ENCODE measurements around a stretch of chr11.

GRCh38 chr11:72695508-72696159 is 21.4 kb upstream of the PDE2A start:
- PRO-cap: no peak
- RAMPAGE, long total RNA, 4 experiments: start-site peak on the minus strand in 1 of 4 experiments, at chr11:72695730-72695864 at its widest, 19 to 26 reads per replicate

- PRO-cap: no peak
- RAMPAGE, long total RNA, 4 experiments: no peak in any of the 4 experiments
Measured at GRCh38 chr11:72696375-72696883, 22.2 kb upstream of the PDE2A start.

- PRO-cap: no peak
- RAMPAGE, long total RNA, 4 experiments: no peak in any of the 4 experiments
Measured at GRCh38 chr11:72703002-72703753, 29.0 kb upstream of the PDE2A start.

DNA sequence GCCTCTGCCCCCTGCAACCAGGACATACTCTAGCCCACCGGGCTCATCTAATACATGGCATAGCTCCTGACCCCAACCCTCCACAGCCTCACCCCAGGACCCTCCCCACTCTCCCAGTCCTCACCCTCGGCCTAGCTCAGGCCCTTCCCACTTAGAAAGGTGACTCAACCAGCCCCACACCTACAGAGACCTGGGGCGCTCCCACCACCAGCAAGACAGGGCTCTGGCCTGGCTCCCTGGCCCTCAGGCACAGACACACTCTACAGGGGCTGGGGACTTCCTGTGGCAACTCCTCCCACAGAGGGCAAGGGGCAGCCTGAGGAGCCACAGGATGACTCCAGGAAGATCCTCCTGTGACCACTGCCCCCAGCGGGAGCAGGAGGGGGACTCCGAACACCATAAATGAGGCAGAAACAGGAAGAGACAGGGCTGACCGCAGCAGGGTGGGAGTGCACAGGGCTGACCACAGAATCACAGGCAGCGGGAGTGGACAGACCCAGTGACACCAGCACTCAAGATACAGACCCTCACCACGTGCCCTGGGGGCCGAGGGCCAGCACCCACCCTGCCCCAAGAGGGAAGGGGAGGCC is 10.9 kb downstream of the ARAP1 start:
- PRO-cap: no peak
- RAMPAGE, long total RNA, 4 experiments: no peak in any of the 4 experiments

- PRO-cap: bidirectional peak, plus-strand start at chr11:72781323, minus-strand start at chr11:72781296
- RAMPAGE, long total RNA, 4 experiments: no peak in any of the 4 experiments
Measured at GRCh38 chr11:72780913-72781430, 12.9 kb downstream of the STARD10 start.

GRCh38 chr11:73200017-73200933 is 17.8 kb upstream of the P2RY2 start:
- PRO-cap: no peak
- RAMPAGE, long total RNA, 4 experiments: no peak in any of the 4 experiments

DNA sequence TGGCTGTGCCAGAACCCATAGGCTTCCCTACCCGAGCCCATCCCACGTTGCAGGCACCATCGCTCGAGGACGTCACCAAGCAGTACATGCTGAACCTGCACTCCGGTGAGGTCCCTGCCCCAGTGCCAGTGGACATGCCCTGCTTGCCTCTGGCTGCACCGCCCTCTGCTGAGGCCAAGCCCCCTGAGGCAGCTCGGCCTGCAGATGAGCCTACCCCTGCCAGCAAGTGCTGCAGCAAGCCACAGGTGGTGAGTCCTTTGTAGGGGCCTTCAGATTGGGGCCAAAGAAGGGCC is 3.5 kb downstream of the ARHGEF17 start:
- PRO-cap: no peak
- RAMPAGE, long total RNA, 4 experiments: no peak in any of the 4 experiments

- PRO-cap: no peak
- RAMPAGE, long total RNA, 4 experiments: no peak in any of the 4 experiments
Measured at GRCh38 chr11:73317580-73317914, 9.5 kb downstream of the ARHGEF17 start.

DNA sequence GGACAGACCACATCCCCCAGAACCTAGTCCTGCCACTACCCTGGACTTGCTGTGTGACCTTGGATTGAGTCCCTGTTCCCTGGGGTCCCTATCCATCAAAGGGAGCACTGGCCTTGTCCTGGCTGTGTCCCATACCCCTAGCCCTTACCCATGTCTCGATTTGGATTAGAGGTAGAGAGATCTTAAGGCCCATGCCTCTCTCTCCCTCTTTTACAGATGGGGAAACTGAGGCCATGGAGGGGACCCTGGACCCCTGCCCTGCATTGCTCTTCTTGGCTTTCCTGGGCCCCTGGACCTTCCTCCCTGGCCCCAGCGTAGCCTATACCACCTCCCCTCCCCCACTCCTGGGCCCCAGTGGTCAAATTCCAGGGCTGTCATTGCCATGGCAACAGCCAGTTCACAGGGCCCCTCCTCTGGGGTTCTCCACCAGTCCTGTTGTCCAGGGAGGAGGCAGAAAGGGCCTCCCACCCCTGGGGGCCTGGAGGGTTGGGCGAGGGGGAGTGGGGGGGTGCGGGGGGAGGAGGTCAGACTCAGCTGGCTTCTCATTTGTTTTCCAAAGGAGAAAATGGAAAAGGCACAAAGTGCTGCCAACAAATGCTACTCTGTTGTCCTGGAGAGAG is 23.2 kb downstream of the ARHGEF17 start:
- PRO-cap: no peak
- RAMPAGE, long total RNA, 4 experiments: no peak in any of the 4 experiments

- PRO-cap: no peak
- RAMPAGE, long total RNA, 4 experiments: no peak in any of the 4 experiments
Measured at GRCh38 chr11:73377470-73378023, 1.3 kb downstream of the RELT start.

- PRO-cap: no peak
- RAMPAGE, long total RNA, 4 experiments: no peak in any of the 4 experiments
Measured at GRCh38 chr11:73381042-73381464, 4.9 kb downstream of the RELT start.

DNA sequence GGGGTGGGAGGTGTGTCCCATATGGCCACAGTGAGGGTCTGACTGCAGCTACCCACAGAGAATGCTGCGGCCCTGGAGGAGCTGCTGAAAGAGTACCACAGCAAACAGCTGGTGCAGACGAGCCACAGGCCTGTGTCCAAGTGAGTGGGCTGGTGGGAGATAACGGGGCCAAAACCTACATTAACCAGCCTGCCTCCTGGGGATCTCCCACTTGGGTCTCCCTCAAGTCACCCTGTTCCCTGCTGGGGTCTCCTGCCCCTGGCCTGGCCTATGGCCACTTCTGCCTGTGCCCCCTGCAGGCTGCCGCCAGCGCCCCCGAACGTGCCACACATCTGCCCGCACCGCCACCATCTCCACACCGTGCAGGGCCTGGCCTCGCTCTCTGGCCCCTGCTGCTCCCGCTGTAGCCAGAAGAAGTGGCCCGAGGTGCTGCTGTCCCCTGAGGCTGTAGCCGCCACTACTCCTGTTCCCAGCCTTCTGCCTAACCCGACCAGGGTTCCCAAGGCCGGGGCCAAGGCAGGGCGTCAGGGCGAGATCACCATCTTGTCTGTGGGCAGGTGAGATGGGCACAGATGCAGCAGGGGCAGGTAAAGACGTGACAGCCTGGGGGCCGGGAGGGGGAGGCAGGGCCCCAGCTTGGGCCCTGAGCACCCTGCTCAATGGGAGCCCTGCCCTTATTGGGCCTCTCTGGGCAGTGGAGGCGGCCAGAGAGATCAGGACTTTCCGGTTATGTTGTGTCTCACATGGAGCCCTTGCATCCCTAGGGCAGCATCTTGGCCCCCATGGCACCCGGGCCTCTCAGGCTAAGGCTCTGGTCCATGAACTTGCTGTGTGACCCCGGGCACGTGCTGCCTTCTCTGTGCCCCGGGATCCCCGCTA is 18.2 kb downstream of the RELT start:
- PRO-cap: no peak
- RAMPAGE, long total RNA, 4 experiments: no peak in any of the 4 experiments

GRCh38 chr11:73467450-73467992 is 91.3 kb downstream of the RELT start:
- PRO-cap: no peak
- RAMPAGE, long total RNA, 4 experiments: no peak in any of the 4 experiments

DNA sequence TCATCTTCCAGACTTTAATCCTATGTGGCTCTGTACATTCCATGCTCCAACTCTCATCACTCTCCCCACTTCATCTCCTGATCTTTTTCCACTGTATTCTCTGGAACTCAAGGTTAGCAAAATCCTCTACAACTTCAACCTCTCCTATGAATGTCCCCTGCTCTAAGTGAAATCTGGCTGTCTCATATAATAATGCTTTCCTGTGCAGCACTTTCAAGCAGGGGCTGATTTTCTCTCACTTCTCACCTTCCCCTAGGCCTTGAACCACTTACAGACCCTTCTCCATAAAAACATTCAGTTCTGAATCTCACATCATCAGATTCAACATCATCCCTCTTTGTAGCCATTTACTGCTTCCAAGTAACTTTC is 110.8 kb downstream of the FAM168A start:
- PRO-cap: no peak
- RAMPAGE, long total RNA, 4 experiments: start-site peak on the minus strand in 1 of 4 experiments, centred at position 151 of the sequence, 6 reads per replicate

- PRO-cap: no peak
- RAMPAGE, long total RNA, 4 experiments: start-site peak on the minus strand in 1 of 4 experiments, at chr11:73542316-73542662 at its widest, 8 reads per replicate
Measured at GRCh38 chr11:73542331-73543055, 55.4 kb downstream of the FAM168A start.

DNA sequence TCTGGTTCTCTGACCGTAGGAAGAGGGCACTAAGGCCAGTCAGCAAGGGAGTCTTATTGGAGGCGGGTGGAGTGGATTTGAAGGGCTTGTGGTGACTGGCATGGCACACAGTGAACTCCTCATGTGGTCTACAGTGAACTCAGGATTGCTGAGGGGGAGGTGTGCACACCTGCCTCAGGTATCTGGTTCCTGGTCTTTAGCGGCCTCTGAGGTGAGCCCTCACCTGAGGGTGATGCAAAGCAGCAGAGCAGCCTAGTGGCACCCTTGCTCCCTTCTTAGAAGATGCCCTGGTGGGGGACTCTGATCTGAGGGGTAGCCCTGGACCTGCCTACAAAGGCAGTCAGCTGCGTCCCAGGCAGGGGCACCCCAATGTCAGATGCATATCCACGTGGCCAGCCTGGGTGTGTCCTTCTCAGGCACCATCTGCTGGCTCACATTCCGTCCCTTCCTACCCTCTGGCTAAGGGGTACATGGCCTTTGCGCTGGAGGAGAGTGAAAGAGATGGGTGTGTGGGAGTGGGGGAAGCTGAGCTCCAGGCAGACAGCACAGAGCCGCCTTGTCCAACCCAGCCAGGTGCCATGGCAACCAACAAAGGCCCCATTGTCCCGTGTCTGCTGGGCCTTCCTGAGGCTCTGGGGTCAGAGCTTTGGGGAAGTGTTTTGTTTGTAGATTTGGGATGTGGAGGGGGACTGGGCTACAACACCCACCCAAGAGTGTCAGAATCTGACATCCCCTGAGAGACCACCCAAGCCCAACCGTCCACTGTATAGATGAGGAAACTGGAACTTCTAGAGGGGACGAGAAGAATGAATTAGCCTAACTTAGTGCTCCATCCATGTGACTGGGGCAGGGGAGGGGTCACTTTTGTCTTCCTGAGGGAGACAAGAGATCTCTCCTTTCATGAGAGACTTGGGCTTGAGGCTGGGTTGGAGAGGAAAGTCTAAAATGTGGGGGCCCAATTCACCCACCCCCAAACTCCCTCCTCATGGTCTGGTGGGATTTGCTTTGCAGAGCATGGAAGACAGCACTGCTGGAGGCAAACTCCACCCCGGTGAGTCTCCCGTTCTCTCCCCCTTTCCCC is 5.9 kb downstream of the PLEKHB1 start:
- PRO-cap: no peak
- RAMPAGE, long total RNA, 4 experiments: no peak in any of the 4 experiments

DNA sequence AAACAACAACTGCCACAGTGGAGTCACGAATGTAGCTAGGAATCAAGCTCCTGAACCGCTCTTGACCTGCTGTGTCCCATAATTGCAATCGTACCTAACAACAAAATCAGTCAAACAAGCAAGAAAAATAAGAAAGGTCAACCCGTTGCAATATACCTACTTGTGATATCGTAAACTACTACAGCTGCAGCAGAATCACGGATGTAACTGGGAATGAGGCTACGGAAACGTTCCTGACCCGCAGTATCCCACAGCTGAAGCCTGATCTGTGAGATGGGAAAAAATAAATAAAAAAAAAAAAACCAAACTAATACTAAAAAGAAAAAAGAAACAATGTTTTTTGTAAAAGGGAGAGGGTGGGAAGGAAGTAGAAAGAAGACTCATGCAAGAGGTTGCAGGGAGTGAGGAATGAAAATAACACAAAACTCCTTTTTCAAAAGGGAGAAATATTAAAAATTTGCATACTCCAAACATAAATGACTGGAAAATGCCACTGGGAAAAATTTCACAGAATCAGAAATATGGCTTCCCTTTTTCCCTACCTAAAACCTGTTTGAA is 42.2 kb downstream of the RAB6A start:
- PRO-cap: no peak
- RAMPAGE, long total RNA, 4 experiments: no peak in any of the 4 experiments

DNA sequence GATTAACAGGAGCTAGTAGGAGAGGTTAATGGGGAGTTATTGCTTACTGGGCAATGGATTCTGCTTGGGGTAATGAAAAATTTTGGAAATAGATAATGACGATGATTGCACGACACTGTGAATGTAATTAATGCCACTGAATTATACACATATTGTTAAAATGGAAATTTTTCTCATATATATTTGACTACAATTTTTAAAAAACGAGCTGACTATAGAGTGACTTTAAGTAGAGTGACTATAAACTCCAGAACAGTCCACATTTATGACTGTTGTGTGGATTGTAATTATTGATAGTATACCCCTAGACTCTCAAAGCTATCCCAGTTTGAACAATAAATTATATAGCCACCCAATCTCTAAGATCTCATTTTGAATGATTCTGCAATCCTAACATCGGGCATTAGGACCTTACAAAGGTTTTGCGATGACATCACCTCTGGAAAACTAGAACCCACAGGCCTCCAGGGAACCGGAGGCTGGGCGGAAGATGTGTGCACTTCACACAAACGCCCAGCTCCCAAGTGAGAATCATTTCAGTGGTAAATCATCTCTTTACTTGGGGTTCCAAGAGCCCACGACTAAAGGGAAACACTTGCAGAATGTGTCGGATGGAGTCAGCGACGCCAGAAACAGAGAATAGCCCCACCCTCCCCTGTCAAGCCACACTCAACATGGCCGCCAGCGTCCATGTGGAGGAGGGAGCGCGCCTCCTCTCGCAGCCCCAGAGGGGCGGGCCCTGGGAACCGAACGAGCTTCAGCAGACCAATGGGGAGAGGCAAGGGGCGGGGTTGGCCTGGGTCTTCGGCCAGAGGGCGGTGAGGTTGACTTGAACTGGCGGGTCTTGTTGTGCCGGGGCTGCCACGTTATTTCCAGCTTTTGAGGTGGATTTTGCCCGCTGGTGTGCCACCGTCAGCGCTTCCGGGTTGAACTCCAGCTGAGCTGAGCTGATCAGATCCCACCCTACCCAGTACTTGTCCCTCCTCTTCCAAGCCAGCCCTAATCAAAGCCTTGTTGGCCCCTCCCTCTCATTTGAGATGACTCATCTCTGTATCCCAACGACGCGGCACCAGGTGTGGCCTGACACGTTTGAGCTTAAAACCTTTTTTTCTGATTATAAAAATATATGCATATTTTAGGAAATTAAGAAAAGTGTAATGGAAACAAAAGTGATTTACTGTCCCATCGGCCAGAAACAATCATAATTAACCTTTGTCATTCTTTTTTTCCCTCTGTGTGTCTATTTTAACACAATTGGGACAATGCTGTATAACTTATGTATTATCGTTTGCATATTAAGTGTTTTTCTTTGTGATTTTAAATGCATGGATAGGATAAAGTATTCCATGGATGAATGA is 8.4 kb upstream of the MRPL48 start:
- PRO-cap: unidirectional peak, plus-strand start at position 459 of the sequence; bidirectional peak, plus-strand start at position 832 of the sequence, minus-strand start at position 634 of the sequence; bidirectional peak, plus-strand start at position 1,058 of the sequence, minus-strand start at position 976 of the sequence
- RAMPAGE, long total RNA, 4 experiments: no peak in any of the 4 experiments

- PRO-cap: no peak
- RAMPAGE, long total RNA, 4 experiments: no peak in any of the 4 experiments
Measured at GRCh38 chr11:73795778-73796259, 8.1 kb downstream of the MRPL48 start.

GRCh38 chr11:74257903-74258411 is 53.5 kb downstream of the P4HA3 start:
- PRO-cap: no peak
- RAMPAGE, long total RNA, 4 experiments: no peak in any of the 4 experiments